Hepatocyte (in vitro differentiated cells and primary cell): ENCODE measurements around a stretch of chr17.

DNA sequence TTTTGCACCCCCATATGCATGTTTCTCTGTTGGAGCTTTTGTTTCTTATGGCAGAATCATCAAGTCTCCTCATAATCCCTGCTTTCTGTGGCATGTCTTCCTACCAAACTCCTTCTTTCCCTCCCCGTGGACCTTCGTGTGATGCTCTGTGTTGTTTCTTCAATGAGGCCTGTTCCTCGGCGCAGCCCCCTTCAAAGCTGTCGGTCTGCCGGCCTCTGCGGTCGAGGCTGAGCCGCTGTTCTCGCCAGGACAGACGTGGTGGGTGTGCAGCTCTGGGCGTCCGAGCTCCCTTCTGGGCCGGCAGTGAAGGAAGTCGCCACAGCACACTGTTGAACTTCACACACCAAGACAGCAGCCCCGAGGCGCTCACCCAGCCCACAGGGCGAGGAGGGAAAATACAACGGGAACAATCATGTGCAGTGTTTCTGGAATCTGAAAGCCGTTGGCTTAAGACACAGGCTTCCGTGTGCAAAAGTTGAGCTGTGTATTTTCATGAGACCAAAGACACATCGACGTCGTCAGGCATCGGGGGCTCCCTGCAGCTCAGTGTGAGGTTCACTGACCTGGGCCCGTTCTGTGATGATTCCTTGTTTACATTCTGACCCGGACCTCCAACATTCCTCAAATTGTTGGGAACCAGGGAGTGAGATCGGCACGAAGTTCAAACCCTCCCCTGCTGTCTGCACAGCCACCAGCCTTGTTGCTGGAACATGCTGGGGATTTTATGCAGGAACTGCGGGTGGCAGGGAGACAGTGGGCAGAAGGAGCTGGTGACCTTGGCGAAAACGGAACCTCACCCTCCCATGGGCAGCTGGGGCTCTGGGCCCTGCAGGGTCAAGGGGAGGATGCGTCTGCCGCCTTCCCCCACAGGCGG is 72.0 kb downstream of the METRNL start:
- RAMPAGE, long total RNA: no peak
- RRBS: no CpG with 5 or more reads among the region's 35 CpGs

DNA sequence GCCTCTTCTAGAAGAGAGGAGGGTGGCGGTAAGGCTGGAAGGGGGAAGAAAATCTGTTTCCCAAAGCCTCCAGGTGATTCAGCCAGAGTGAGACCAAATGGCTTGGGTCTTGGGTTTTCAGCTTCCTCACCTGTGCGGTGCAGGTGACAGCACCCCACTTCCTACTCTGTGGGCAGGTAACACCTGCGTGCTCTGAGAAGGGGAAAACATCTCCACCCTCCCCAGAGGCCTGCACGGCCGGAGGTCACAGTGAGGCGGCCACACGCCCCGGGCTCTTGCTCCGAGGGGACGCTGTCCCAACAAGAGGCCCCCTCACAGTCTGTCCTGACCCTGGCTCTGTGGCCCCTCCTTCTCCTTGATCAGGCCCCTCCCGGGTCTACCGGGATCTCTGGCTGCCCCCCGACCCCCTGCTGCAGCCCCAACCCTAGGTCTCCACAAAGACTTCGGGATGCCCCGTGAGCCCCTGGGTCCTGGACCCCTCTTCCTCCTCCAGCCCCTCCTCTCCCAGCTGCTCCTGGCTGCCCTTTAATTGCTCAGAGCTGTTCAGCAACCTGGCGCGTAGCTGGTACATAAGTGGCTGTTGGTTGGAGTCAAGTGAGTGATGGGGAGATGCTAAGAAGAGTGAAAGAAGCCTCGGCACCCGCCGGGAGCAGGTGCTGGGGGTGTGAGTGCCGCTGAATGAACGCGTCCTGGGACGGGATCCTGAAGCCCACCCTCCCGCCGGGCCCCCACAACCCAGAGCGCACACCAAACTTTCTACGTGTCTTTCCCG is 119.5 kb downstream of the METRNL start:
- RAMPAGE, long total RNA: no peak
- RRBS: 85% methylated on average over 12 of the region's 29 CpGs